GM23248 (cell line): ENCODE data around the genes CYP4X1 and C1orf185.

GRCh38 chr1:46677390-46678434 is 6.1 kb downstream of the TEX38 start:
- RAMPAGE, long total RNA, result no peak

GRCh38 chr1:46764428-46764894 is 34.4 kb upstream of the CYP4B1 start:
- RAMPAGE, long total RNA, result no peak

GRCh38 chr1:47003950-47004445 is 19.5 kb upstream of the CYP4X1 start:
- RAMPAGE, long total RNA, result no peak

DNA sequence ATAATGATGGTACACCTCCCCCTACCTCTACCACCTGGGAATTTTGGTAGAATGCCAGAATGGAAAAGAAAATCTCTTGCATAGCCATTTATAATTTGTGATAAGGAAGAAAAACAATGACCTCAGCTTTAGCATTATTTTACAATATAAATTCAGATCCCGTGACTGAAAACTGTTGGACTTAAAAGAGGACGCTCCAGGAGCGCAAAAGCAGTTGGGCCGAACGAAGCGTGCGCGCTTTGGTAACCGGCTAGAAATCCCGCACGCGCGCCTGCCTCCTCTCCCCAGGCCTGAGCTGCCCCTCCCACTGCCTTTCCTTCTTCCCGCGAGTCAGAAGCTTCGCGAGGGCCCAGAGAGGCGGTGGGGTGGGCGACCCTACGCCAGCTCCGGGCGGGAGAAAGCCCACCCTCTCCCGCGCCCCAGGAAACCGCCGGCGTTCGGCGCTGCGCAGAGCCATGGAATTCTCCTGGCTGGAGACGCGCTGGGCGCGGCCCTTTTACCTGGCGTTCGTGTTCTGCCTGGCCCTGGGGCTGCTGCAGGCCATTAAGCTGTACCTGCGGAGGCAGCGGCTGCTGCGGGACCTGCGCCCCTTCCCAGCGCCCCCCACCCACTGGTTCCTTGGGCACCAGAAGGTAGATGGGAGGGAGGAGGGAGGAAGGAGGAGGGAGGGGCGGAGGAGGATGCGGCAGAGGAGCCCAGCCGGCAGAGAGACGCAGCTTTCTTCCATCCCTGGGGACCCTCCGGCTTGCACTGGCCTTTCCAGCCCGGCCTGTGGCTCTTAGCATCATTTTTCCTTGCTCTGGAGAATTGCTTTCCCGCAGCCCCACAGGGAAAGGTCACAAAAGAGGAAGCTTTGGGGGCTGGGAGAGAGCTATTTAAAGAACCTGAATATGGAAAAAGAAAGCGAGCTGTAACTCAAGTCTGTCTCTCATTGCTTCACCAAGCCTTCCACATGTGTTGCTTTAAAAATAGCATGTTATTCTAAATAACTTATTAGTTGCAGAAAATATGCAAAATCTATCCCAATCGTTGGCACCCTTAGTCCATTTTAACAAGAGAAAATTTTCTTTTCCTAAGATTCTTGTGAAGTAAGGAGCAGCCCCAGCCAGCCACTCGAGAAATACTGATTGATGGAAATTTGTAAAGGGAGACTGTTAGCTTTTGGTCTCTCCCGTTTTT is at the start of gene CYP4X1:
TSS of gene CYP4X1 (plus strand) at position 307 of the 1,179 bp plus-strand sequence.
- RAMPAGE, long total RNA, result no peak

GRCh38 chr1:47409106-47409854 is 6.8 kb upstream of the FOXE3 start:
- RAMPAGE, long total RNA, result no peak

- RAMPAGE, long total RNA, result no peak
Observed at GRCh38 chr1:47433076-47434193, 4.4 kb upstream of the FOXD2 start.

- RAMPAGE, long total RNA, result no peak
Observed at GRCh38 chr1:47764824-47765802, 232.1 kb downstream of the TRABD2B start.

- RAMPAGE, long total RNA, result no peak
Observed at GRCh38 chr1:47808665-47809143, 188.5 kb downstream of the TRABD2B start.

DNA sequence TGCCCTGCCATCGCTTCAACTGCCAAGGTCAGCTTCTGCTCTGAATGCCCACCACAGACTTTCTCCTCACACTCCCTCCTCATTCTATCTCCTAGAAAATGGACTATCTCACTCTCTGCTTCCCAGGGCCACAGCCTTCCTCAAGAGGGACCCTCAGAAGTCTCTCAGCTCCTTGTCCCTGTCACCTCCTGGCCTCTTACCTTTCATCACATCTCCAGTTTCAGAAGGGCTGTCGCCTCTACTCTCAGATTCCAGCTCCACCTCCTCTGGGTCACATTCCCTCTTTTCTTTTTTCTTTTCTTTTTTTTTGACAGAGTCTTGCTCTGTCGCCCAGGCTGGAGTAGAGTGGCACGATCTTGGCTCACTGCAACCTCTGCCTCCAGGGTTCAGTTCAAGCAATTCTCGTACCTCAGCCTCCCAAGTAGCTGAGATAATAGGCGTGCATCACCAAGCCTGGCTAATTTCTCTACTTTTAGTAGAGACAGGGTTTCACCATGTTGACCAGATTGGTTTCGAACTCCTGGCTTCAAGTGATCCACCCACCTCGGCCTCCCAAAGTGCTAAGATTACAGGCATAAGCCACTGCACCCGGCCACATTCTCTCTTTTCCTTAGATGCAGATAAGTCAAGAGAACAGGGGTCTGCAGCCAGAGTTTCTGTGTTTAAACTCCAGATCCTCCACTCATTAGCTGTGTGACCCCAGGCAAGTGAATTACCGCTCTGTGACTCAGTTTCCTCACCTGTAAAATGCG is 16.3 kb downstream of the TRABD2B start:
- RAMPAGE, long total RNA, result no peak

DNA sequence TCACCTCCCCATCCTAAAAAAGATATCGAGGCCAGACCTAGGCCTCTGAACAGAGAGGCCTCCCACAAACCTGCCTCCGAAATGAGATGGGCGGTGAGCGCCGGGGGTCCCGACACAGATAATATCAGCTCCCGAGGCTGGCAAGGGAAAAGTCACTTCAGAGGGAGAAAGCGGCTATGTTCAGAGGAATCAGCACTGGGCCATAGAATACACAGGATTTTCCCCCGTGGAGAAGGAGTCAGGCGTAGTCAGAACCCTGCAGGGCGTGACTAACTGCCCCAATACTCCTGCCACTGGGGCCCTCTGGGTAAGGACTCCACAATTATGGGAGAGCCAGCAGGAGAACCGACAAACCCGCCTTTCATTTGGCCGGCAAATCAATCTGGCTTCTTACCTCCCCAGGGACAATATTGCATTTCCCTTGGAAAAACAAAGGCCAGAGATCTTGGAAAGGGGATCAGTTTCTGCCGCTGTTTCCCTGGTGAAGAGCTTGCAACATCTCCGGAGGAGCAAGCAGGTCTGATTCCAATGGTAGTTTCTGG is 4.6 kb downstream of the TRABD2B start:
- RAMPAGE, long total RNA, result no peak

- RAMPAGE, long total RNA, result no peak
Observed at GRCh38 chr1:48494050-48494909, 22.3 kb upstream of the SPATA6 start.

DNA sequence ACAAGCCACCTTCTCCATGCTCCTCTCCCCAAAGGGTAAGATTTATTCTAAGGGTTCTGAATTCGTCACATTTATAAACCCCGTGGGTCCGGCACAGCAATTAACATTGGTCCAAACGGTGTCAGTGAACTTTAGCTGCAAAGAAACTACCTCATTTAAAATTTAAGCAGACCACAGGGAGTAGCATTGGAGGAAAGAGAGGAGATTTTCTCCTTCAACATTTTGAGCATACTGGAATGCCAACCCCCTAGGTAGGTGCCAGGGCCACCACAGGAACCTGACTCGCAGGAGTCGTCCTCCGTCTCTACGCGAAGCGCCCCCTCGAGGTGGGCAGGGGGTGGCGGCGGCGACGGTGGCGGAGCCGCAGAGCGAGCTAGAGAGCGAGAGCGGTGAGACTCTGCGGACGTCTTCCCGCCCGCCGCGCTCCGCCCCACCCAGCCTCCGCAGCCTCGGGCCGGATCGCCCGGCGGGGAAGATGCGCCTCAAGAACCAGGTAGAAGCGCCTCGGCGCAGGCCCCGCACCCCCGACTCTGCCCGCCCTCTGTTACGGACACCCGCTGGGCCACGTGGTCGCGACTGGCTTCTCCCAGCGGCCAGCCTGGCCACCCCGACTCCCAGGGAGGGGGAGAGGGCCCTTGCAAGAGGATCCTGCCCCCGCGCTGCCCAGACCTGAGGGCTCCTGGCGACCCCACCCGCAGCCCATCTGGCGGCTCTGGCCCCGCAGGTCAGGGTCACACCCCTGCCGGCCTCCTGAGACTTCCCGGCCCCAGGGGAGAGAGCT is 24.1 kb upstream of the AGBL4 start:
- RAMPAGE, long total RNA, result no peak

DNA sequence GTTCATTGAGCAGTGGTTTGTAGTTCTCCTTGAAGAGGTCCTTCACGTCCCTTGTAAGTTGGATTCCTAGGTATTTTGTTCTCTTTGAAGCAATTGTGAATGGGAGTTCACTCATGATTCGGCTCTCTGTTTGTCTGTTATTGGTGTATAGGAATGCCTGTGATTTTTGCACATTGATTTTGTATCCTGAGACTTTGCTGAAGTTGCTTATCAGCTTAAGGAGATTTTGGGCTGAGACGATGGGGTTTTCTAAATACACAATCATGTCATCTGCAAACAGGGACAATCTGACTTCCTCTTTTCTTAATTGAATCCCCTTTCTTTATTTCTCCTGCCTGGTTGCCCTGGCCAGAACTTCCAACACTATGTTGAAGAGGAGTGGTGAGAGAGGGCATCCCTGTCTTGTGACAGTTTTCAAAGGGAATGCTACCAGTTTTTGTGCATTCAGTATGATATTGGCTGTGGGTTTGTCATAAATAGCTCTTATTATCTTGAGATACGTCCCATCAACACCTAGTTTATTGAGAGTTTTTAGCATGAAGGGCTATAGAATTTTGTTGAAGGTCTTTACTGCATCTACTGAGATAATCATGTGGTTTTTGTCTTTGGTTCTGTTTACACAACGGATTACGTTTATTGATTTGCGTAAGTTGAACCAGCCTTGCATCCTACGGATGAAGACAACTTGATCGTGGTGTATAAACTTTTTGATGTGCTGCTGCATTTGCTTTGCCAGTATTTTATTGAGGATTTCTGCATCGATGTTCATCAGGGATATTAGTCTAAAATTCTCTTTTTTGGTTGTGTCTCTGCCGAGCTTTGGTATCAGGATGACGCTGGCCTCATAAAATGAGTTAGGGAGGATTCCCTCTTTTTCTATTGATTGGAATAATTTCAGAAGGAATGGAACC is 53.3 kb downstream of the FAF1 start:
- RAMPAGE, long total RNA, result no peak

DNA sequence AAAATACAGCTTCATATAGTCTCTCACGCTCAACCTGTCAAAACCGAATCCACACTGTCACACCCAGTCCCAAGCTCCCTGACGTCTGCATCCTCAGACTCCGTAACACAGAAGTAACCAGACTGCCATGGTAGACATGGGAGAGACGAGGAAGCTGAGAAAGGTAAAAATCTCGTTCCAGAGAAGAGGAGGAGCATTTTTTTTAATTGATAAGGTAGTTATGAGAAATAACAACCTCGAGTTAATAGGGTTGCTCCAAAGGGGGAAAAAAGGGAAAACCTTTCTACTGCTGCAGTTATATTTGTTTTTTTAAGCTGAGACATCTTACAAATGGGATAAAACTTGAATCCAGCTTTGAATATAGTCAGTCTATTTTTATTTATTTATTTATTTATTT is 572 bp upstream of the FAF1 start:
- RAMPAGE, long total RNA, result no peak

GRCh38 chr1:51101910-51102322 is at the start of gene C1orf185:
Gene C1orf185 (plus strand): TSS chr1:51102228.
- RAMPAGE, long total RNA, result no peak

DNA sequence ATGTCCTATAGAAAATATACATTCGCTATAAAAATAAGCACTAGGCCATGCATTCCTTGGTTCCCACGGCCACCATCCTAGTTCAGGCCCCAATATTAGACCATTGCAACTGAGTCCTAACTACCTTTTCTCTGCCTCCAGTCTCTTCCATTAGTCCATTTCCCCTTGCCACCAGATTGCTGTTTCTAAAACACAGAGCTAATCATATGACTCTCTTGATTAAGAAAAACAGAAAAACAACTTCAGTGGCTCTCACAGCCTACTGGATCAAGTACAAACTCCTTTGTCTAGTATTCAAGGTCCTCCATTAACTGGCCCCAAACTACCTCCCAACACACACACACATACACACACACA is 20.4 kb upstream of the RNF11 start:
- RAMPAGE, long total RNA, result no peak

DNA sequence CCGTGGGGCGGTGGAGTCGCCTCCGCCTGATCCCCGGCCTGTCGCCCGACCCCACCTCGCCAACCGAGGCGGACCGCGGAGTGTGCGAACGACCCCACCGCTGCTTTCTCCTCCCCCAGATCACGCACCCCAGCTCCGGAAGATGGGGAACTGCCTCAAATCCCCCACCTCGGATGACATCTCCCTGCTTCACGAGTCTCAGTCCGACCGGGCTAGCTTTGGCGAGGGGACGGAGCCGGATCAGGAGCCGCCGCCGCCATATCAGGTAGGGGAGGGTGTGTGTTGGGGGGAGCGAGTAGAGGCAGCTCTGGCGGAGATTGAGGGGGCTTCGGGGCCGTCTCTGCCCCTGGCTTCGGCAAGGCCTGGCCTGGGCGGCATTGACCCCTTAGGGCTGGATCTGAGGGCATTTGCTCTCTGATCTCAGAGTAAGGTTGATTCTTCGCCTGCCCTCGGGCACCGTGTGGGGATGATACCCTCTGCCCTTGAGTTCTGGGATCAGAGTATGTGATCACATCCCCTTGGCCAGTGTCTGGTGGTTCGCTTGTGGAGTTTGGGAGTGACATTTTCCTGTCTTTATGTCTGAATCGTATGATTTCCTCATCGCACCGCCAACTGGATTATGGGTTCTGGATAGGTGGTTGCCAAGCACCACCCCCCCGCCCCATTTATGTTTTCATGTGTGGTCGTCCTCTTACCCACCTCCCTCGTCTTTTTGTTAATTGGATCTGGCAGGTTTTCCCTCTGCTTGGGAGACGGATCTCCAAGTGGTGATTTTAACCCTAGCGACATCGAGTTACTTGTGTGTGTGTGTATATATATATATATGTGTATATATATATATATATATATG is 767 bp downstream of the RNF11 start:
- RAMPAGE, long total RNA, result no peak

- RAMPAGE, long total RNA, result no peak
Observed at GRCh38 chr1:51512097-51512564, 6.9 kb downstream of the EPS15 start.

DNA sequence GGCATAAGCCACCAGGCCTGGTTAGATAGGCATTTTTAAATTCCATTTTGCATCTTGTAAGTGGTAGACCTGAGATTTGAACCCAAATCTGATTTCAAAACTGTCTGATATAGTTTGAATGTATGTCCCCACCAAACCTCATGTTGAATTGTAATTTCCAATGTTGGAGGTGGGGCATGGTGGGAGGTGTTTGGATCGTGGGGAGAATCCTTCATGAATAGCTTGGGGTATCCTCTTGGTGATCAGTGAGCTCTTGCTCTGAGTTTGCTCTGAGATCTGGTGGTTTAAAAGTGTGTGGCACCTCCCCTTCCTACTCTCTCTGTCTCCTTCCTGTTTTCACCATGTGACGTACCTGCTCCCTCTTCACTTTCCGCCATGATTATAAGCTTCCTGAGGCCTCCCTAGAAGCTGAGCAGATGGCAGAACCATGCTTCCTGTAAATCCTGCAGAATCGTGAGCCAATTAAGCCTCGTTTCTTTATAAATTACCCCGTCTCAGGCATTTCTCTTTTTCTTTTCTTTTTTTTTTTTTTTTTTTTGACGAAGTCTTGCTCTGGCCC is 40.0 kb upstream of the OSBPL9 start:
- RAMPAGE, long total RNA, result no peak

DNA sequence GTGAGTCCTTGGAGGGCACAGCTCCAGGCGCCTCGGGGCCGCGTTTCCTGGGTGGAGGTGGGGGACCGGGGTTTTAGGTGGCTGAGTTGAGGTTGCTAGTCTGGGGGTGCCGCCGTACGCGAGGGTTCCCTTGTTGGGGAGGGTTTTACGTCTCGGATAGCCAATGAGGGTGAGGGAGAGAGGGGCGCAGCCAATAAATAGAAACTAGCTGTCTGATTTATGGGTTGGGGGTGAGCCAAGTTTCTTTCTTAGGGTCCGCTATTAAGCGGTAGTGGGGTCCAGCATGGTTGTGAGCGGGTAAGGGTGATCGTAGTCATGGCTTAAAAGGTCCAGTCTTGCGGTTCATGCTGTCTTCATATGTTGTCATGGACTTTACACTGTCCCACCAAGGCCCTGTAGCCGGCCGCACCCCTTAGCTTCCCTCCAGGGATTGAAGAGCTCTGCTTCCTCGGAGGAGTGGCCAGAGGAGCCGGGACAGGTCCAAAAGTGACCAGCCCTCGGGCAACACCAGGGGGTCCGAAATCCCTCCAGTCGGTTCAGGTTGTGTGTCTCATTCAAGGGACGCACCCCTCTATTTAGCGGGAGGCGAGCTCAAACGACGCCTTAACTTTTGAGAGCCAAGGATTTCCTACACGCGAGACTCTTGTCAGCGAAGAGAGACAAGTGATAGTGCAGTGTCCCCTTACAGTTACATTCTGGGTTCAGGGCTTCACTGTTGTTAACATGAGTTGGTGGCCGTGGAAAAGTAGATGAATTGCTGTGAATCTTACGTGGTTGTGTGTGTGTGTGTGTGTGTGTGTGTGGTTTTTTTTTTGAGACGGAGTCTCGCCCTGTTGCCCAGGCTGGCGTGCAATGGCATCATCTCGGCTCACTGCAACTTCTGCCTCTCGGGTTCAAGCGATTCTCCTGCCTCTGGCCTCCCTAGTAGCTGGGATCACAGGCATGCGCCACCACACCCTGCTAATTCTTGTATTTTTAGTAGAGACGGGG is 625 bp downstream of the OSBPL9 start:
- RAMPAGE, long total RNA, result no peak